Measurements from ENCODE around the genes STK31 and OSBPL3.

GRCh38 chr7:22549614-22550099, 49.7 kb upstream of the STEAP1B start:
- RRBS, 2 experiments: no CpG with 5 or more reads among the region's 28 CpGs

- RRBS, 2 experiments: no CpG with 5 or more reads among the region's 9 CpGs
Measured at GRCh38 chr7:22842712-22843437, 20.2 kb upstream of the TOMM7 start.

GRCh38 chr7:22853667-22853919, 30.9 kb upstream of the TOMM7 start:
- RRBS, 2 experiments: no CpG with 5 or more reads among the region's 11 CpGs

DNA sequence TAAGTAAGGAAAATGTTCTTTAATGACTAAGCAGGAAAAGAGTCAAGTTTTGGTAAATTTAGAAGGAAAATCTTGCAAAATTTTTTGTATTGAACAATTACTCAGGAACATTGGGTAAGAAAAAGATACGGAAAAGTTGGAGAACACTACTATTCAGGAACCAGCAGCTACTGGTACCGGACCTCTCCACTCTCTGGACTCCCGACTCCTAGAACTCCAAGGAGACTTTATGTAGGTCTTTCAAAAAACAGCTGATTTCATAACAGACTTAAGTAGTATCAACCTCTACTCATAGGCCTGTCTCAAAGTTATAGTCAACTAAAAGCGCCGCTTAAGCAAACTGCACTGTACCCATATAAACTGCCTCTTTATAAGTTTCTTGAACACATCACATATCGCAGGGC, 33.4 kb downstream of the HYCC1 start:
- RRBS, 2 experiments: no CpG with 5 or more reads among the region's 6 CpGs

DNA sequence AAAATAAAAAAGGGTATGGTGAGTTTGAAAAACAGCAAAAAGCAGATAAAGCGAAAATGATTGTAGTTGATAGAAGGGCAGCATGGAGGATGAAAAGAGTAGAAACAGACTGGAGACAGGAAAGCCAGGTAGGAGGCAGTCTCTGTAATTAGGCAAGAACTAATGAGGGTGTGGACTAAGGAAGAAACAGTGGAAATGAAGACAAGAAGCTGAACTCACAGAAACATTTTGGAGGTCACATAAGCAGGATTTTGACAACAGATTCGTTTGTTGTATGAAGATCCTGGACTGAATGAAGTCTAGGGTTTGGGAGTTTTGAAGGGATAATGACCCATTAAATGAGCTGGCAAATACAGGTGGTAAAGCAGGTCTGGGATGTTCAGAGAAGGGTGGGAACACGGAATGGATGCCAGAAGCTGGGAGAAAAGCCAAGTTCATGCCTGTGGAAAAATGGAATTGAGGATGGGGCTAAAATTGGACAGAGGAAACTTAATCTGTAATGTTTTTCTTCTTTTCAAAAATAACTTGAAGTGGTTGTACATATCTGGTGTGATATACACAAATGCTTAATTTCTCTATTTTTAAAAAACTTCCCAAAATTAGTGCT, 1.2 kb upstream of the MALSU1 start:
- RRBS, 2 experiments: no CpG with 5 or more reads among the region's 3 CpGs

- RRBS, 2 experiments: 86% methylated on average over 6 of the region's 47 CpGs; no CpG with 5 or more reads in 1 of the 2 experiments
Measured at GRCh38 chr7:23709942-23710615, at the start of gene STK31. STK31 (plus strand) TSS chr7:23710219.

DNA sequence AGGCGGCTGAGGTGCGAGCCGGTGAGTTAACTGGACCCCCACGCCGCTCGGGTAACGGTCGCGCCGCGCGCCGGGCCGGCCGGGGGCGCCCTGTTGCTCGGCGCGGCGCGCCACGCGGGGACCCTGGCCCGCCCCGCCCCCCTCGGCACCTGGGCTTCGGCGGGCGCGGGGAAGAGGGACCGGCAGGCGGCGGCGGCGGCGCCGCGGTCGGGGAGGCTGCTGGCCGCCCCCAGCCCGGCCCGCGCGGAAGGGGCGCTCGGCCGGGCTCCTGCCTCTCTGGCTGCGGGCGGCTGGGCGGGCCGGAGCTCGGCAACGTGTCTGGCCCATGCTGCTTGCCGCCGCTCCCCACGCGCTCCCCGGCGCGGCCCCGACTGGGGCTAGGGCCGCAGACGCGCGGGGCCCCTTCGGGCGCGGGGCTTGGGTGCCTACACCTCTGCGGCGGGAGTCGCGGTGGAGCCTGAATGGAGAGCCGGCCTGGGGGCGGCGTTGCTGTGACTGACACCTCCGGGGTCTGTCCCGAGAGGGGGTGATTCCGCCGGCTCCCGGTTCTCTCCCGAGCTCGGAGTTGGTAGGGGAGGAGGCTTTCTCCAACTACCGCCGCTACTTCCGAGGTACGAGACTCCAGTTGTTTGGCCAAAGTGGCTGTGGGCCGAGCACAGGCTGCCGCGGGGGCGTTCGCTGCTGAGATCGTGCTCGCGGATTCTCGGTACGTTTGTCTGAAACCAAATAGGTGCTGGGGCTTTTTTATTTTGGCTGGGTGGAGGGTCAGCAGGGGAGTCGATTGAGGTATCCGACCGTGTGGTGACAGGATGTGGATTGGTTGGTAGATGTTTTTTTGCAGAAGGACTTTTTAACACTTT, 551 bp downstream of the PALS2 start:
- RRBS, 2 experiments: under 1 to 5% methylated on average over 45 to 61 of the region's 99 CpGs

GRCh38 chr7:24715502-24715974, 41.7 kb downstream of the GSDME start:
- RRBS, 2 experiments: no CpG with 5 or more reads among the region's 6 CpGs

DNA sequence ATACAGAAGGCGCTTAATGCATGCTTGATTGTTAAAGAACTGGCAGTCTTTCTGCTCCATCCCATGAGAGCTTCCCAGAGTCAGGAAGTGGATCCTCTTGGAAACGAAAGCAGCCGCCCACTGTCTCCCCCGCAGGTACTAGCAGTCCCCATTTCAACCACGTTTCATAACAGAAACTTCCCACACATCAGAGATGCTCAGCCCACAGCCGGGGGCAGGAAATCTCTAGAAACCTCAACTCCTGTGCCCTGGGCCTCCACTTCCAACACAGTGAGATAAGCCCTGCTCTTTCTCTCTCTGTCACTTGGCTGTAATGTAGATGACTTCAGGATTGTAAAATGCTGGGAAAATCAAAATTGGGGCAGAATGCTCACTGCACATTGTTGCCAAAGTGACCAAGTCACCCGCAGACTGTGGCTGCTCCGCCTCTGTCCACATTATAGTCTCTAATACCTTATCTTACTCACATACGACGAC, 28.6 kb downstream of the GSDME start:
- RRBS, 2 experiments: no CpG with 5 or more reads among the region's 10 CpGs

GRCh38 chr7:24832491-24832832, 75.2 kb upstream of the GSDME start:
- RRBS, 2 experiments: no CpG with 5 or more reads among the region's 2 CpGs

DNA sequence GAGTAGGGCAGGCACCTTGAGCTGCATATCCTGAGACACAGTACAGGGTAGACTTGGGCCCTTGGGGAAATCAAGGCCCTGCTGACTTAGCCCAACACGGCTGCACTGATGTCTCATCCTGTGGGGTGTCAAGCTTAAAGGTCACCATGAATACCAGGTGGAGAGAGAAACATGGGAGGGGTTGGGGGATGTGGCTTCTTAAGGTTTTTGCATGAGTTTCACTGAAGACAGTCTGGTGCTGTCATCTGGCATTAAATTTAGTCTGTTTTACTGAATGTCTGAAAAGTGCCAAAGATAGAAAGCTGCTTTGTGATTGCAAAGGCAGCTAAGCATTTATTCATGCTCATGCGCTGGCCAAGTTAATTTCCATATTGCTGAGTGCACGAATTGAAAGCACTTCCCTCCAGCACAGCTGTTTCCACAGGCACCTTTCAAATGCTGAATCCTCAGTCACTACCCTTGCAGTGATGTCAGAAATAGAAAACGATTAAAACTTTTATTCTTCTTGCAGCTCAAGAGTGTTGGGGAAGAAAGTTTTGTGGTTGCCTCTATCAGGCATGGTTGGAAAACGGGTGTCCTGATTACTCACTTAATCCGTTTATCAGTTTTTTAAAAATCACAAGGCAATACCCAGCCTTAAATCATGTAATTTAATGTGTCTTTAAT, 102.1 kb downstream of the OSBPL3 start:
- RRBS, 2 experiments: no CpG with 5 or more reads among the region's 6 CpGs

DNA sequence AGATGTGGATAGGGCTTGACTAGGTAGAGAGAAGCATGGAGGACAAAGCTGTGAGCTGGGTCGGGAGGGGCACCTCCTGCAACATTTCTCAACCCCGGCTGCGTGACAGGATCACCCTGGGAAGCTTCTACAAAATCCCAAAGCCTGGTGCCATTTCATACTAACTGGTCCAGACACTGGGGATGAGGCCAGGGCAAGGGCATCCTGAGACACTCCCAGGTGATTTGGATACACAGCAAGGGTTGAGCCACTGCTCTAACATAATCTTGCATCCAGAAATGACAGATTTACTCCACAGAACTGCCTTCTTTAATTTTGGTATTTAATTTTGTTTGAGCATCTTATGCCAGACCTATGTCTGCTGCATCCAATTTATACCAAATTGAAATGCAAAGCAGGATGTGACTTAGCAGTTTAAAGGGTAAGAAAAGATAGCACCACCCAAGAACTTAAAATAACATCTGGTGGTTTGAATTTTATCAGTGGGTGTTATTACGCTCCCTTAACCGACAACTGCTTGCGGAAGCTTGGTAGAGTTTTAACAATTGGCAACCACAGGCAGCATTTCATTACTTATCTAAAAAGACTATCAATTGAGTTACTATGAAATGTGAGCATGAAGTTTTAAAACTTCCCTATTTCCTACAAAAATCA, 69.1 kb downstream of the OSBPL3 start:
- RRBS, 2 experiments: no CpG with 5 or more reads among the region's 6 CpGs

- RRBS, 2 experiments: 1 to 6% methylated on average over 20 to 21 of the region's 61 CpGs
Measured at GRCh38 chr7:24979782-24980292, at the start of gene OSBPL3. OSBPL3 (minus strand) TSS chr7:24980178.

DNA sequence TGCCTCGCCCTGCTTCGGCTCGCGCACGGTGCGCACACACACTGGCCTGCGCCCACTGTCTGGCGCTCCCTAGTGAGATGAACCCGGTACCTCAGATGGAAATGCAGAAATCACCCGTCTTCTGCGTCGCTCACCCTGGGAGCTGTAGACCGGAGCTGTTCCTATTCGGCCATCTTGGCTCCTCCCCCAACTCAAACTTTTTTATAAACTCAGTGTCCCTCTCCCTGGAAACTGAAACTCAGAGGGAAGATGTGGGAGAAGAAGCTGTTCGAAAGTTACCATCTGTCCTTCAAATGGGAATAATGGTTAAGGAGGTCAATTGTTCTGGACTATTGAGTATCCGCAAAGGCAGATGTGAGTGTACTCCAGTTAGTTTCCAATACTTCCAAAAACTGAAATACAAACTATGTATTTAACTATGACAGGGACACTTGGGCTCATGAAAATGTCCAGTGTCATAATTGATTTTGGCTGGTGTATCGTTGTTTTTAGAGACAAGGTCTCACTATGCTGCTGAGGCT, 67.8 kb upstream of the OSBPL3 start:
- RRBS, 2 experiments: no CpG with 5 or more reads among the region's 17 CpGs

- RRBS, 2 experiments: no CpG with 5 or more reads among the region's 5 CpGs
Measured at GRCh38 chr7:25249647-25250155, 21.4 kb upstream of the NPVF start.

DNA sequence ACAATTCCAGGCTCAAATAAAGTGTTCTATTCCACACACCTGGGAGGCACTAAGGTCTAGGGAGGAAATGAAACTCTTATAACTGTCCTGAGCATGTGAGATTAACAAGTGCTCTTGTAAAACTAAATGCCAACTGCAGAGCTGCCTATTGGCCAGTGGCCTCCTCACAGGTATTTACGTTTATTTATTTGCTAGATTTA, 381.9 kb upstream of the NFE2L3 start:
- RRBS, 2 experiments: no CpG with 5 or more reads among the region's 1 CpG

- RRBS, 2 experiments: no CpG with 5 or more reads among the region's 8 CpGs
Measured at GRCh38 chr7:25770496-25771199, 381.4 kb upstream of the NFE2L3 start.

DNA sequence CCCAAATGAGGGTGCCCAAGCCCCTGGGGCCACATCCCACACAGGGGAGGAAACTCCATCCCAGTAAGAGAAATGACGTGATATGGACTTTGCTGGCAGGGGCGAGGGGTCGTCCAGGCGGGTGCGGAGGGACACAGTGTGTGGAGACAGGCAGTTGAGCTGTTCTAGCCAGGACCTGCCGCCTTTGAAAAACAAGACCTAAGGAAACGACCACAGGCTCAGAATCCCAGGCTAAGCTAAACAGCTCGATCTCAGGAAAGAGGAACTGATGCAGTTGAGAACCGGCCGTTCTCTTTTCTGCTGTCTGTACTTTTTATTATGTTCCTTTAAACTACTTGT, 51.1 kb upstream of the NFE2L3 start:
- RRBS, 2 experiments: no CpG with 5 or more reads among the region's 10 CpGs

DNA sequence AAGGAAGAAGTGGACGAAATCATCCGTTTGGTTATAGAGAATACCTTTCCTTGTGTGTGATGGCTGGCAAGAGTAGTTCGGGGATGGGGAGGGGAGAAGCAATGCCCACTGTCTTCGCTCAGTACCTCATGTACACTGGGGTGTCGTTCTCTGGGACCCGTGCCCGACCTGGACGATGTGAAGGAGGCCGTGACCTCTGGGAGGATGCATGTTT, 1.2 kb downstream of the NFE2L3 start:
- RRBS, 2 experiments: no CpG with 5 or more reads among the region's 9 CpGs

DNA sequence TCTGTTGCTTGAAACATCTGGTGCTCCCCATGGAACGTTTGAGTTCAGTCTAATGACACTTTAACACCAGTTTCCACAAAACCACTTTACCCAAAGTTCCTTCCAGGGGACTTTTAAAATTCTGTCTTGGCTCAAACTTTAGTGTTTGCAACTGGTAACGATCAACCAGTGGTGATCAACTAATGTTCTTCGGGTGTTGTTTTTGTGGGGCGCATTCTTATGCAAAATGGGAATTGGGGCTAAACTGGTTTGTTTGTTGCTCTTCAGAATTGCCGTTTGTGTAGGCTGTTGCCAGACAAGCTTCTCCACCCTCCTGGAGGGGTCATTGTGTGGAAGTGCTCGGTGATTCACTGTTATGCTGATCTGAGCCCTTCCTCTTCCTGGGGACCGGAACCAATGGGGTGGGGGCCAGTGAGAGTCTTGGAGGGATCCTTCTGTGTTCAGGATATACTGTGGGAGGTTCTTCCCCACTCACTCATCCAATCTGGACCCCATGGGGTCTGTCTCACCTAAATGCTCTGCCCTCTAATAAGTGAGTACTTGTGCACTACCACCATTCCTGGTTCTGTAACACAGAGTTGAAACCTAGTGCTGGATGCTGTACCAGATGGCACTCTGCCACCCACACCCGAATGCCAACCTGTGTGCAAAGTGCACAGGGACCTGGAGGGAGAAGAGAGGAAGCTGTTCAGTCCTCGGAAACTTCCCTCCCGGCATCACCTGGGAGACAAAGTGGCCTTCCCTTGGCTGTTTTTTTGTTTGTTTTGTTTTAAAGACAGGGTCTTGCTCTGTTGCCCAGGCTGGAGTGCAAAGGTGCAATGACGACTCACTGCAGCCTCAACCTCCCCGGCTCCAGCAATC, 2.0 kb downstream of the NFE2L3 start:
- RRBS, 2 experiments: 38% methylated on average over 1 of the region's 12 CpGs; no CpG with 5 or more reads in 1 of the 2 experiments

All from Panc1 (cell line).